H9 (cell line): Measurements from ENCODE around the genes KAZALD1, ARMH3, HPS6 and ELOVL3.

- PRO-cap, result no peak
Observed at GRCh38 chr10:101005192-101005774, 5.7 kb downstream of the LZTS2 start.

DNA sequence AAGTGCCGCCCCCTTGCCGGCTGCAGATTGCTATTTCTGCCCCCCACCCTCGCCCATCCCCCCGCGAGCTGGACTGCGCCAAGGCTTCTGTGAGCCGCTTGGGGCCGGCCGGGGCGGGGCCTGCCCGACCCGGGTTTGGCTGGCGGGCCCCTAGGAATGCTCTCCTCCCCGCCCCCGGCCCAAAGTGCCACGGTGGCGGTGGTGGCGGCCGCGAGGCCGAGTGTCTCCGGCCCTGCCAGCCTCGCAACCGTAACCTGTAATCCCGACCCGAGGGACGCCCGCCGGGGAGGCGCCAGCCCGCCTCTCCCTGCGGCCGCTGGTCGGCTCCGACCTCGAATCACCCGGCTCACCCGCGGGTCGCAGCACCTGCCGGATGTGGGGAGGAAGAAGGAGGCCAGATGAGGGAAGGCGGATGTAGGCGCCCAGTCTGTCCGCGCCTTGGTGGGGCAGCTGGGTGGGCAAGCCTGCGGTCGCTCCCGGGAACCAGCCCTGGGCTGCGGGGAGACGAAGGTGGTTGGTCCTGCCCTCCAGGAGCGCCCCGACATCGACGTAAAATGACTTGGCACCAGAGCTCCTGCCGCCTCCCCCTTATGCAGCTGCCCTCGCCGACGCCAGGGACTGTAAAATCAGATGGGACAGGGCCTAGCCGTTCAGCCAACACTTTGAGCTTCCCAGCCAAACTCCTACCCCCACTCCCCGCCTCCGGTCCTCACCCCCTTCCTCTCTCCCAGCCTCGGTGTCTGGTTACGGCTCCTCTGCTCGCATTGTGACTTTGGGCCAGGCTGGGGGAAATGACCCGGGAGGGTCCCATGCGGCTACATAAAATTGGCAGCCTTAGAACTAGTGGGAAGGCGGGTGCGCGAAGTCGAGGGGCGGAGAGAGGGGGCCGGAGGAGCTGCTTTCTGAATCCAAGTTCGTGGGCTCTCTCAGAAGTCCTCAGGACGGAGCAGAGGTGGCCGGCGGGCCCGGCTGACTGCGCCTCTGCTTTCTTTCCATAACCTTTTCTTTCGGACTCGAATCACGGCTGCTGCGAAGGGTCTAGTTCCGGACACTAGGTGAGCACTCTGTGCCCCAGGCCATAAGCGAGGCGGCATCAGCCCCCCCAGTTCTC lies at the start of gene KAZALD1:
KAZALD1 (plus strand) TSS at position 929 of the 1,111 bp plus-strand sequence.
- PRO-cap, result bidirectional peak, plus-strand start at position 182 of the sequence, minus-strand start outside the sequence; bidirectional peak, plus-strand start at position 425 of the sequence, minus-strand start at position 339 of the sequence; bidirectional peak, plus-strand start at position 929 of the sequence, minus-strand start at position 622 of the sequence

DNA sequence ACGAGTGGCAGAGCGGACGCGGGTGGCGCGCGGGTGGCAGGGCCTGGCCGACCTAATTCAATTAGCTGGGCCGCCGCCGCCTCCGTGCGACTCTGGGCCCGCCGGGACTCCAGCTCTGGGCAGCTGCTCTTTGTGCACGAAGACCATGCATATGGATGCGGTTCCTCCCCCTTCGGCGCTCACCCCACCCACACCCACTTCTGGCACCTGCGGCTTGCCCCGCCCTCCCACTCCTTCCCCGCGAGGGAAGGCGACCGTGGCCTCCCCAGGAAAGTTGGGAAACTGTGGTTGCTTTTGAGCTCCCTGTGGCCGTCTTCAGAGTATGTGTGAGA lies 7.6 kb upstream of the TLX1 start:
- PRO-cap, result no peak

DNA sequence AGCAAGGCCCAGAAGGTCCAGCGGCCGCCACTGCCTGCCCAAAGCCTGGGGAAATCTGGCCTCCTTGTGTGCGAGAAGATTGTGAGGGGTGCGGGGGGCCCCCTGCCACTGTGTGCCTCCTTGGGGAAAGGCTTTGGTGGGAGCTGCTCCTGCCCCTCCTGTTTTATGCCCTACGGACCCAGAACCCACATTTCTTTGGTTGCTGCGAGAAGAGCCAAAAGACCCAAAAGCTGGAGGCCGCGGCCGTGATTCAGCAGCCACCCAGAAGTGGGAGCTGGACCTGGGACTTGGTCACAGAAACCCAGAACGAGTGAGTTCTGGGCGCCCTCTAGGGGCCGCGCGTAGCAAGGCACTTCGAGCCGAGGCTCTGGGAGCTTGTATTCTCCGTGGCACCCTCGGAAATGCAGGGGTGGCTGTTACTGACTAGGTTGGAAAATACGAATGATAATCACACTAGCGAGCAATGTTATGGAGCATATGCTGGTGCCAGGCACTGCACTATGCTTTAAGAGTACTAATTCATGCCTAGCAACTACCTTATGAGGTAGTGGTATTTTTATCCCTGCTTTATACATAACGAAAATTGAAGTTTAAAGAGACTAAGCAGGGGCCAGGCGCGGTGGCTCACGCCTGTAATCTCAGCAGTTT lies 11.1 kb downstream of the TLX1 start:
- PRO-cap, result no peak

DNA sequence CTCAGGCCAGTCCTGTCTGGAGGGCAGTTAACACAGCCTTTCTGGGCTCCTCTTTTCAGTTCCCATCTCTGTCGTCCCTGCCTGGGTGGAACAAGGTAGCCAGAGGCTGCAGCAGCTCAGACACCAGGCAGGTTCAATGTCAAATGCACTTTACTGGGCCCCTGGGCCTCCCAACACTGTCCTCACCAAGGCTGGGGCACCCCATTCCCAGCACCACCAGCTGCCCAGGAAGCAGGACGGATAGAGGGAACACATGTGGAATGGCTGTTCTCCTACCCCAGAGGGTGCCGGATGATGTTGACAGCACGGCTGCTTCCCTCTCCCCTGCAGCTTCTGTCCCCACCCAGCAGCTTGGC lies 9.3 kb downstream of the POLL start:
- PRO-cap, result no peak

GRCh38 chr10:101615099-101615443 lies 26.9 kb downstream of the DPCD start:
- PRO-cap, result no peak

DNA sequence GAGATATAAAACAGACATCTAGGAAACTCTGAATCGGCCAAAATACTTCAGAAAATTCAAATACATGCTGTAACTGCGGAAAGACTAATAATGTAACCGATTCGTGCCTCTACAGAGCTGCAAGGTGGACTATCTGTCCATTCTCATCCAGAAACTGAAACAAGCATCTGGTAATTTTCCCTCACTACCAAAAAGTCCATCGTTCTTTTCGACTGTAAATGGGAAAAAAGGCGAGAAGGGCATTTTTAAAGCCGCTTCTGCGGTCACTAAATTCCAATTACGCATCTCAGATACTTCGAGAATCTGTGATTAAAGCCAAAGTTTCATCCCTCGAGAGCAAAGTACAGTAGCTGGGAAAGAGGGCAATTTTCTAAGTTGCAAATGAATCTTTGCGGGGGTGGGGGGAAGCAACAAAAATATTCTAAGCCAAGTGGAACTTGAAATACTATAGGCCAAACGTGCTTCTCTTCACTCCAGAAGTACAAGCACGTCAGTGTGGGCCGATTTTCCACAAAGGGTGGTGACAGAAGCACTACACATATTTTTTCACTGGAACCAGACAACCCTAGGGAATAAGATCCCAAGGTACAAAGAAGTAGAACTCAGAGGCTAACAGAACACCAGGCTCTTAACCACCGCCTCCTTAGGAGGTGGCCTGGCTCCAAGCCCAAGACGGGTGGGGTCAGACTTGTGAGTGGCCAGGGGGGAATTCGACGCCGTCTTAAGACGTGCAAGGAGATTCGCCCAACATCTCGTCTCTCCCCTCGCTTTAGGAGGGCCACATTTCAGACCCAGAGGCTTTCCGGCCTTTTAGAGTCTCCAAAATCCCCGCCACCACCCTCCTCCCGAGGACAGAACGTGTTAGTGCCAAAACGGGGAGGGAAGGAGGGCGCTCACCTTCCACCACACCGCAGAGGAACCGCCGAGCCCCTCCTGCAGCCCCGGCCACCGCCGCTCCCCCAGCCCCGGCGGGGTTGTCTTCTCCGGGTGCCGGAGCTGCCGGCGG lies 1.0 kb downstream of the OGA start:
- PRO-cap, result bidirectional peak, plus-strand start at position 750 of the sequence, minus-strand start at position 662 of the sequence

GRCh38 chr10:101939836-101940221 lies 96.2 kb upstream of the KCNIP2 start:
- PRO-cap, result no peak

DNA sequence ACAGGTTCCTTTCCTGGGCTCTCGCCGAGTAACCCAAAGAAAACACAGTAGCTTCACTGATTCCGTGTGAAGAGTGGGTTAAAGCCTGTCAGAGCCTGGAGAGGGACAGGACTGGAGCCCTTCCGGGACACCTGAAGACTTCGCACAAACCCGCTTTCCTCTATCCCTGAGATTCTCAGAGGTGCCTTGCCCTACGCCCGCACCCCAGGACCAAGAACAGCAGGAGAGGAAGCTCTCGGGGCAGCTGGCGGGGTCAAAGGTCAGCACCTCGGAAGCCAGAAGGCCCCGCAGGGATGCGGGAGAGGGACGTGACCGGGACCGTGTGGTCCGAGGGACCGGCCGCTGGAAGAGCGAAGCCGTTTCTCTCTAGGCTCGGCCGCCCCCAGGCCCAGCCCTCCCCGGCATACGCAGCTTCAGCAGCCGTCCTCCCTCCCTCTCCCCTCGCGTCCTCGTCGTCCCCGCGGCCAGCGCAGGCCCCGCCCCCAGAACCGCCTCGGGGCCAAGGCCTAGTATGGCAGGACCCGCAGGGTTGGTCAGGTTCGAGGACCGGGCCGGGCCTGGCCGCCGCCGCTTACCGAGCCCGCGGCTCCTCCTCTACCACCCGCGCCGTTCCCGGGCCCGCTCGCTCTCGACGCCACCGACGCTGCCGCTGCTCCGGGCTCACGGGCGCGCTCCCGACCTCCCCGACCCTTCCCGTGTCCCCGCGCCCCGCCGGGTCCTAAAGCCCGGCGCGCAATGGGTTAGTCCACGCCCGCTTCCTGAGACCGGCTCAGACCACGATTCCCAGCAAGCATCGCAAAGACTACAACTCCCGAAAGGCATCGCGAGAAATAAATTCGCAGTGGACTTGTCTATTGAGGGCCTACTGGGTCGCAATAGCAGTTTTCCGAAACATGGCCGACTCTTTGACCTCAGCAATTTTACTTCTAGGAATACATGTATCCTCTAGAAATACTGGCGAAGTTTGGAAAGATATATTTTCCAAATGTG lies at the start of gene ARMH3:
ARMH3 (minus strand) TSS at position 664 of the 990 bp plus-strand sequence.
- PRO-cap, result bidirectional peak, plus-strand start at position 278 of the sequence, minus-strand start at position 364 of the sequence; bidirectional peak, plus-strand start at position 841 of the sequence, minus-strand start at position 630 of the sequence

DNA sequence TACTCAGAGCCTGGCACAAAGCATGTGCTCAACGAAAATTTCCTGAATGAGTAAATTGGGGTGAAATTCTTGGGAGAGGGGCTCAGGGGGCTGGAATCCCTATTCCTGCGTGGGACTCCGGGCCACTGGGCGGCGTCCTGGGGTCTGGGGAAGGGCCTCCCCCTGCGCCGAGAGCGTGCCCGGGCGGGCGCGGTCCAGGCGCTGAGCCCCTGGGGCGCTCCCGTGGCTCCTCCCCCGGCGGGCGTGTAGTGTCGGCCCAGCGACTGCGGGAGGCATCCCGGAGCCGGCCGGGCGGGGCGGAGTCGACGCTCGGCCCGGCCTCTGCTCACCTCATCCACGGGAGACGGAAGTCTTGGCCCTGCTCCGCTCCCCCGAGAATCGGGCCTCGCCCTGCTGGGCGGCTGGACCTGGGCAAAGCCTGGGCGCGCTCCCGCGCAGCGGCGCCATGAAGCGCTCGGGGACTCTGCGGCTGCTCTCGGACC lies at the start of gene HPS6:
HPS6 (plus strand) TSS at position 320 of the 482 bp plus-strand sequence.
- PRO-cap, result bidirectional peak, plus-strand start at position 275 of the sequence, minus-strand start at position 146 of the sequence

DNA sequence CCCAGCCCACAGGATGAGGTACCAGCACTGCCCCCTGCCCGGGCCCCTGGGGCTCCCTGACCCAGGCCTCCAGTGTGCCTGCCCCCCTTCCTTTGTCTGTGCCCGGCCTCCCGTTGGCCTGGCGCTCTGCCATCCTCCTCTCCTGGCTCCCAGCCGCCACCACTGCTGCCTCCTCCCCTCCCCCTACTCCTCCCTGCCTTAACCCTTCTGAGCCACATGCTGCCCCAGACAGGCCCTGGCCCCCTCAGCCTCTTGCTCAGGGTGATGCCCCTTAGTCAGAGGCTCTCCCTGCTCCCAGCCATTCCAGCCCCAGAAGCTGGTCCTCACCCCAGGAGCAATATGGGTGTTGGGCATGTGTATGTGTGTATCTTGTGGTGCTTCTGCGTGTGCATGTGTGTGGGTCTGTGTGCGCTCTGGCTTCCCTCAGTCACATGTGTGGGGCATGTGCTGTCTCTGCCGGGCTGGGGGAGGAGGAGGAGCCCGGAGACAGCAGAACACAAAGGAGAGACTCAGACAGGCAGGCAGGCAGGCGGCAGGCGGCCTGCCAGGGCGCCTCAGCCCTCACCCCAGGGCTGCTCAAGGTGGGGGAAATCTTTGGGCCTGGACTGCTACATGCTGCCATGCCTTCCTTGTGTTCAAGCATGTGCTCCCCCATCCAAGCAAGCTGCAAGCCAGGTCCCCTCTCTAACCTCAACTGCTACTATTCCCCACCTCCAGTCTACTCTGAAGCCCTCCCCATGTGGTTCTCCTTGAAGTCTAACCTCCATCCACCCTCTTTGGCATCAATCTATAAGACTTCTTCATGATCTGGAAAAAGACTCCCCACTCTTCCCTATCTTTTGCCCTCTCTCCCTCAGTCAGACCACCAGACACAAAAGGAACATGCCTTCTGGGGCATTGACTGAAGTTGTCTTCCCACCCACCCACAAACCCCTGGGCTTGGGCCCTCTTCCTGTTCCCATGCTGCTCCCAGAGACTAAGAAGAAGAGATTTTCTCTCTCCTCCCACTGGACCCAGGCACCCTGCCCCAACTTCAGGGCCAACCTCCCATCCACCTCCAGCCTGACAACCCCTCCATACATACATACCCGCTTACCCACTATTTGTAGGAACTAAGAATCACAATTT lies 2.3 kb downstream of the LDB1 start:
- PRO-cap, result bidirectional peak, plus-strand start at position 95 of the sequence, minus-strand start outside the sequence; bidirectional peak, plus-strand start at position 499 of the sequence, minus-strand start at position 446 of the sequence

DNA sequence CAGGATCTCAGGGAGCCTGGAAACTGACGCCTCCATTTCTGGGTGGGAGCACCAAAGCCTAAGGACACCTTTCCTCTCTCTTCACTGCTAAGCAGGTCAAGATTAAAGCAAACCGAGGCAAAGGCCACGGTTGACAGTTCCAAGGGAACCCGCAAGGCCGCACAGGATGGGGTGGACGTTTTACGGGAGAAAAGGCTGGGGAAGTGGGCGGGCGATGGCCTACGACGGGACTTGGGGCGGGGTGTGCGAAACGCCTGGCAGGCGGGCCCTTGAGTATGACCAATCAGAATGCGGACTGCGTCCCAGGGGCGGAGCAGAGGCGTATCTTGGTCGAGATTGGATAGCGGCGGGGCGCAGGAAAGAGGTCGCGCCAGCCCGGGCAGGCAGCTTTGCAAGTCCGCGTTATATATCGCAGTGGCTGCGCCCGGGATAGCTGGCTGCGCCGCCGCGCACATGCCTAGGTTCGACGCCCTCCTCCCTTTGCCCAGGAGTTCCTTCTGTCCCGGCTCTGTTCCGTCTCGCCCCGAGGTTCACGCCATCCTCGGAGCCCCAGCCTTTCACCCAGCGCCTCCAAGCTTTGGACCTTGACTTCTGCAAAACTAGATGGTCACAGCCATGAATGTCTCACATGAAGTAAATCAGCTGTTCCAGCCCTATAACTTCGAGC lies at the start of gene ELOVL3:
ELOVL3 (plus strand) TSS at position 354 of the 667 bp plus-strand sequence.
- PRO-cap, result bidirectional peak, plus-strand start at position 394 of the sequence, minus-strand start at position 205 of the sequence

- PRO-cap, result no peak
Observed at GRCh38 chr10:102310432-102311790, 65.6 kb downstream of the GBF1 start.

DNA sequence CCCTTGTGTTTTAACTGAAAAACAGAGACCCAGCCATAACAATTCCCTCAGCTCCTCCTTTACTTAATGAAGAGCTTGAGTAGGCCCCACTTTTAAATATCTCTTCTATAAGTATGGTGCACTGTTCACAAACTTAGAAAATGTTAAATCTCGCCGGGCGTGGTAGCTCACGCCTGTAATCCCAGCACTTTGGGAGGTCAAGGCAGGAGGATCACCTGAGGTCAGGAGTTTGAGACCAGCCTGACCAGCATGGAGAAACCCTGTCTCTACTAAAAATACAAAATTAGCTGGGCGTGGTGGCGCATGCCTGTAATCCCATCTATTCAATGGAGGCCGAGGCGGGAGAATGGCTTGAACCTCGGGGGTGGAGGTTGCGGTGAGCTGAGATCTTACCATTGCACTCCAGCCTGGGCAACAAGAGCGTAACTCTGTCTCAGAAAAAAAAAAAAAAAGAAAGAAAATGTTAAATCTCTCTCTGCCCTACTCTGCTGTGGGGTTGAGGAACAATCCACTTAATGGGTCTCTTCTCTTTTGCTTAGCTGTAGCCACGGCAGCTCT lies 66.6 kb downstream of the GBF1 start:
- PRO-cap, result no peak

GRCh38 chr10:102367006-102367286 lies 28.6 kb upstream of the NFKB2 start:
- PRO-cap, result no peak

DNA sequence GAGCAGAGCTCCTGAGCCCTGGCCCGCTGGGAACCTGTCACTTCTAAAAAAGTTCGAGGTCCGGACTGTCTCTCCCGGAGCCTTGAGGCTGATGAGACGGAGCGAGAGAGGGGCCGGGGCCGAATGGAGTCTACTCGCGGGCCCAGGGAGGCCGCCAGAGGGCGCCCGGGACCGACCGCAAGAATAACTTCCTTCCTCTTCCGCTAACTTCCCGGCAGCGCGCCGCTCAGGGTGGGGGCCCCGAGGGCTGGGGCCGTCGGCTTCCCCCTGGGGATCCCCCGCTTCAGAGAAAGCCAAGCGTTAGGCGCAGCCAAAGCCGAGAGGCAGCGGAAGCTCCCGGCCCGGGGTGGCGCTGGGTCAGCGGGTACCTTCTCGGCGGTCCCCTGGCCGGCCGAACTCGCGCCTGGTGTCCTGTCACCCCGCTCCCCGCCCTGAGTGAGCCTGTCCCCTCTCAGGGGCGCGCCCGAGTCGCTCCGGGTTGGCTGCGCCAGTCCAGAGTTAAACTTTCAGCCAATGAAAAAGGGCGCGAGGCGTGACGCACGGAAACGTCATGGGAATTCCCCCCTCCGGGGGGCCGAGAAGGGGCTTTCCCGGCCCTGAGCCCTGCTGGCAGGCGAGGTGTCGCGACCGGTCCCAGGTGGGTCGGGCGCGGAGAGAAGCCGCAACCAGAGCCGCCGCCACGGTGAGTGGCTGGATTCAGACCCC lies 1.4 kb upstream of the NFKB2 start:
- PRO-cap, result bidirectional peak, plus-strand start at position 636 of the sequence, minus-strand start at position 437 of the sequence

- PRO-cap, result no peak
Observed at GRCh38 chr10:102397175-102397878, 1.8 kb downstream of the NFKB2 start.

GRCh38 chr10:102397879-102398376 lies 2.4 kb downstream of the NFKB2 start:
- PRO-cap, result no peak

DNA sequence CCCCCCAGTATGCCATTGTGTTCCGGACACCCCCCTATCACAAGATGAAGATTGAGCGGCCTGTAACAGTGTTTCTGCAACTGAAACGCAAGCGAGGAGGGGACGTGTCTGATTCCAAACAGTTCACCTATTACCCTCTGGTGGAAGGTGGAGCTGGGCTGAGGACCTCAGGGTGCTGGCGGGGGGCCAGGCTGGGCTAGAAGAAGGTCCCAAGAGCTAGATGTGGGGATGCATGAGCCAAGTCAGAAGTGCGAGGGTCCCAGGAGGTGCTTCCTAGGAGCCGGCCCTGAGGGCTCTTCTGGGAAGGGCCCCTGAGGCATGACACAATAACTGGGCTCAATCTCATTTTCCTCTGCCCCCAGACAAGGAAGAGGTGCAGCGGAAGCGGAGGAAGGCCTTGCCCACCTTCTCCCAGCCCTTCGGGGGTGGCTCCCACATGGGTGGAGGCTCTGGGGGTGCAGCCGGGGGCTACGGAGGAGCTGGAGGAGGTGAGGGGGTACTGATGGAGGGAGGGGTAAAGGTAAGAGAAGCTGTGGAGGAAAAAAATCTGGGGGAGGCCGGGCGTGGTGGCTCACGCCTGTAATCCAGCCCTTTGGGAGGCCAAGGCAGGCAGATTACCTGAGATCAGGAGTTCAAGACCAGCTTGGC lies 3.0 kb downstream of the NFKB2 start:
- PRO-cap, result no peak

GRCh38 chr10:102406824-102407266 lies 11.3 kb downstream of the NFKB2 start:
- PRO-cap, result no peak